Neutrophil (primary cell): ENCODE measurements around the genes SPON1 and CALCA.

- PRO-cap = no peak
These were observed 96.9 kb downstream of the TEAD1 start for GRCh38 chr11:12770833-12771765.

- PRO-cap = no peak
These were observed 109.6 kb downstream of the TEAD1 start for GRCh38 chr11:12783385-12784573.

DNA sequence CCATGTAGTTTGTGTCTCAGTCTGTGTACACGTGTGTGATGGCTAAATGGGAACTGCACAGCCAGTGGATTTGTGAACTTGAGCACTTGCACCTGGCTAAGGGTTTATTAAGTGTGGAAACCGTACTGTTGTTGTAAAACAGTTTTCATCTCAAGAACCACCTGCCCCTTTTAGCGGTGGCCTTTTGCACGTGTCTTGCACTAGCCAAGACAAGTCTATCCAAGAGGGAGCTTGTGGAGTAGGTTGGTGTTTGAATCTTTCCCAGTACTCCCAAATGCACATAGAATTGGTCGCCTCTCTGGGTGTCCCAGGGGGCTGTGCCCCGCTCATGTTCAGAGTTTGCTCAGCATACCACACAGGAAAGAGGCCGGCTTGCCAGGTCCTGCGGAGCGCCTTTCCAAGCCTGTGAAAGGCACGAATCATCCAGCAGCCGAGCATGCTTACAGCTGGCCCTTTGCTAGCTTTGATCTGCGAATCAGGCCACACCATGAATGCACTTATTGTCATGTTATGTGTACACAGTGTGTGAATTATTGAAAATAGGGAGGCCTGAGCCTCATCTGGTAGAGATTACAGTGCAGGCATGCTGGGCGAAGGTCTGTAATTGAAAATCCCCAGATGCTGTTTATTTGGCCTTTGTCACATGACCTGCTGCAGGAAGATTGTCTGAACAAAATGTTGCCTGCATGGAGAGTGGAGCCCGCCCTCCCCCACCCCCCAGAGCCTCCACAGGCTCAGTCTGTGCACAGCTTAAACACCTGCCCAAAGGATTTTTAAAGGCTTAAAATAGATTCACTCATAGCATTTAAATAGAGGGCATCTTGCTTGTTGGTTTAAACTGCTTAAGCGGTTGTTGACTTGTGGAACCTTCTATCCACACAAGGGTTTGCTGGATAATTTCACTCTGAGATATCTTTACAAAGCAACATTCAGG, 163.3 kb upstream of the RASSF10 start:
- PRO-cap = no peak

GRCh38 chr11:13667259-13667660, 1.2 kb upstream of the FAR1 start:
- PRO-cap = no peak

DNA sequence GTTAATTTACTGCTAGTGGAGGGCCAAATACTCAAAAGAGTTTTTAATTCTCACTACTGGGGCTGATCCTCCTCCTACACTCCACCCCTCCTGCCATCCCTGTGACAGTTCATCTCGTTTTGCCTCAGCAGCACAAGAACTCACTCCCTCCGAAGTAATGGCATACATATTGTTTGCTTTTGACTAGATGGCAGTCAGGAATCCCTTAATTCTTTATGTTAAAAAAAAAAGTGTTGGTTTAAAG, 1.1 kb downstream of the FAR1 start:
- PRO-cap = no peak

DNA sequence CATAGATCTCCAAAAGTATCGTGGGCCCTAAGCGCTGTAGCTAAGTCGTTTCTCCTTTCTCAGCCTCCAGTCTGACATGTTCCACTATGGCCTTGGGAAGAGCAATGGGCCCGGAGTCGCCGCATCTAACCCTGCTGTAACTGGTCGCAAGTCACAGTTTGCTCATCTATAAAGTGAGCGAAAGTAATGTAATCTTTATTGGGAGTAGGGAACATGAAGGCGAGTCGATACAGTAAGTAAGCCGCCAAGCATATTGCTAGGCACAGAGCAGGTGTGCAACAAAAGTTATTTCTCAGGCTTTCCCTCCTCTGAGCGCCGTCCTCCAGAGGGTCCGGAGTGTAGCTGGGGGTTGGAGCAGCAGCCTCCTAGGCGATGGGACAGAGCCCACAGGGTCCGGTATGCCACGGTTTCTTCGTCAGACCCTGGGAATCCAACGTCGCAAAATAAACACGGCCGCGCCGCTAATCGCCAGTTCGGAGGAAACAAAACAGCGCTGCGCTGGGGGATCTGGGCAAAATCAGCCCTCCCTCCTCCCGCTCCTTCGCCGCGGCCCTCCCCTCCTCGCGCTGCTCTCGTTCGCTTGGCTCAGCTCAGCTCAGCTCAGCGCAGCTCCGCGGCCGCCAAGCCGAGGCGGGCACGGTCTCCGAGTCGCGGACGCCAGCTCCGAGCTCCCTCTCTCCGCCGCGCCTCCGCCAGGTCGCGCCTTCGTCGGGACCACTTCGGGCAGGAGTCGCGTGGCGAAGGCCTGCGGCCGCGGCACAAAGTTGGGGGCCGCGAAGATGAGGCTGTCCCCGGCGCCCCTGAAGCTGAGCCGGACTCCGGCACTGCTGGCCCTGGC, at the start of gene SPON1:
SPON1 (plus strand) TSS at position 598 of the 838 bp plus-strand sequence.
- PRO-cap = no peak

GRCh38 chr11:14026869-14027307, 64.4 kb downstream of the SPON1 start:
- PRO-cap = no peak

GRCh38 chr11:14422240-14422880, 63.4 kb upstream of the RRAS2 start:
- PRO-cap = no peak

- PRO-cap = no peak
These were observed 58.2 kb upstream of the PSMA1 start for GRCh38 chr11:14578325-14578939.

- PRO-cap = no peak
These were observed 9.6 kb upstream of the PDE3B start for GRCh38 chr11:14634035-14634368.

DNA sequence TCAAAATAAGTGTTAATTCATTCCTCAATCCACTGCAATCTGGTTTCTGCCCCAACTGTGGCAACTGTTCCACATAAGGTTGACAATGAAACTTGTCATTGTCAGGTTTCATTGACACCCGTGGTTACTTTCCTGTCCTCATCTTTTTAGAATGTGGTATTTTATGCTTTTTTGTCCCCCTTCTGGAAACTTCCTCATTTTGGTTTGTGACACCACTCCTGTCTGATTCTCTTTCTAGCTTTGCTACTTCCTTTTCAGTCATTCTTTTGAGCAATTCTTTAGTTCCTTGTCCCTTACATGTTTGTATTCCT, 7.5 kb upstream of the PDE3B start:
- PRO-cap = no peak

DNA sequence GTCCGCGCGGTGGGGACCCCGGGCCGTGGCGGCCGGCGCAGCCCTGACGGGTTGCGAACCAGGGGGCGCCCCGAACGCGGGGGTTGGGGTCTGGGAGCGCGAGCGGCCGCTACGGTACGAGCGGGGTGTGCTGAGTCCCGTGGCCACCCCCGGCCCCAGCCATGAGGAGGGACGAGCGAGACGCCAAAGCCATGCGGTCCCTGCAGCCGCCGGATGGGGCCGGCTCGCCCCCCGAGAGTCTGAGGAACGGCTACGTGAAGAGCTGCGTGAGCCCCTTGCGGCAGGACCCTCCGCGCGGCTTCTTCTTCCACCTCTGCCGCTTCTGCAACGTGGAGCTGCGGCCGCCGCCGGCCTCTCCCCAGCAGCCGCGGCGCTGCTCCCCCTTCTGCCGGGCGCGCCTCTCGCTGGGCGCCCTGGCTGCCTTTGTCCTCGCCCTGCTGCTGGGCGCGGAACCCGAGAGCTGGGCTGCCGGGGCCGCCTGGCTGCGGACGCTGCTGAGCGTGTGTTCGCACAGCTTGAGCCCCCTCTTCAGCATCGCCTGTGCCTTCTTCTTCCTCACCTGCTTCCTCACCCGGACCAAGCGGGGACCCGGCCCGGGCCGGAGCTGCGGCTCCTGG, 419 bp downstream of the PDE3B start:
- PRO-cap = no peak

- PRO-cap = no peak
These were observed 123.3 kb downstream of the CYP2R1 start for GRCh38 chr11:14768606-14769350.

GRCh38 chr11:14905184-14906365, 13.5 kb upstream of the CYP2R1 start:
- PRO-cap = no peak

- PRO-cap = no peak
These were observed at the start of gene CALCA for GRCh38 chr11:14972044-14972912. Gene CALCA (minus strand): TSS chr11:14972351.

DNA sequence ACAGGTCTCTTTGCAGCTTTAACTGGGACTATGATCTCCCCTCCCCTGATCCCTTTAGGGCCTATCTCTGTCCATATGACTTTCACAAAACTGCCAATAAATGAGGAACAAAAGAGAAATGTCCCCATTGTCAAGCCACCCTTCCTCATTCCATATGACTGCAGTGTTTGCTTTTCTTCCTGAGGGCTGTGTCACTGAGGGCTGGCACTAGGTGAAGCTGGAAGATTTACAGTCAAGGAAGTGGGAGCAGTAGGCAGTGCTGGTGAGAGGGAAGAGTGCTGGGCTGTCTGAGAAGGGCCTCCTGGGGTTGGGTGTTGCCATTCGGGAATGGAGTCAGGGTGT, 30.8 kb downstream of the INSC start:
- PRO-cap = no peak

DNA sequence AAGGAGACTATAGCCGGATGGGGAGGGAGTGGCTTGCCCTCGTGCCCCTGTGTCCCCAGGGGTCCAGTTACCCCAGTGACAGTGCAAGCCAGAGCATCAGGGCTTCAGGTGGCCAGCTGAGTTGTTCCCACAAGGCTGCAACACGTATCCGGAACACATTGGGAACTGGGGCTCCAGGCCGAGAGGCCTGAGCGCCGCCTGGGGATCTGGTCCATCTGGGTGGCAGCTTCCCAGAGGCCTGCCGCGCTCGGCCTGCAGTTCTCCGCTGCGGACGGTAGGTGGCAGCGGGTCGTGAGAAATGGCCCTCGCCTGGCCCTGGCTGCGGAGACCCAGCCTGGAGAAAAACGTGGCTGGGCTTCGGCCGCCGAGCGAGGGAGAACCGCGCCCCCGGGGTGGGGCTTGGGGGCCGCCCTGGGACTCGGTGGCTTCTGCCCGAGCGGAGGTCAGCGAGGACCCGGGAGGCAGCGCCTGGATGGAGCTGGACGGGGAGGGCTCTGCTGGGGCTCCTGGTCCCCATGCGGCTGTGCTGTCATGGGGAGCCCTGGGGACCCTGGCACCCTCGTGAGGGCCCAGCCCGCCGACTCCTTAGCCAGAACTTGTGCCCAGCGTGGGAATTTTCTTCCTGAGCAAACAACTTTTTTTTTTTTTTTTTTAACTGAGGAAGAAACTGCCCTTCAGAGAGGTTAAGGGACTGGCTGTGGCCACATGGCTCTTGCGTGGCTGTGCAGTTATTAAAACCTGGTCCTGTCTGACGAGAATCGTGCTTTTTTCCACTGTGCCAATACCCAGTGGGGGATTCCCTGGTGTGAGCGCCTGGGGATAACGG, 535.4 kb downstream of the INSC start:
- PRO-cap = no peak

DNA sequence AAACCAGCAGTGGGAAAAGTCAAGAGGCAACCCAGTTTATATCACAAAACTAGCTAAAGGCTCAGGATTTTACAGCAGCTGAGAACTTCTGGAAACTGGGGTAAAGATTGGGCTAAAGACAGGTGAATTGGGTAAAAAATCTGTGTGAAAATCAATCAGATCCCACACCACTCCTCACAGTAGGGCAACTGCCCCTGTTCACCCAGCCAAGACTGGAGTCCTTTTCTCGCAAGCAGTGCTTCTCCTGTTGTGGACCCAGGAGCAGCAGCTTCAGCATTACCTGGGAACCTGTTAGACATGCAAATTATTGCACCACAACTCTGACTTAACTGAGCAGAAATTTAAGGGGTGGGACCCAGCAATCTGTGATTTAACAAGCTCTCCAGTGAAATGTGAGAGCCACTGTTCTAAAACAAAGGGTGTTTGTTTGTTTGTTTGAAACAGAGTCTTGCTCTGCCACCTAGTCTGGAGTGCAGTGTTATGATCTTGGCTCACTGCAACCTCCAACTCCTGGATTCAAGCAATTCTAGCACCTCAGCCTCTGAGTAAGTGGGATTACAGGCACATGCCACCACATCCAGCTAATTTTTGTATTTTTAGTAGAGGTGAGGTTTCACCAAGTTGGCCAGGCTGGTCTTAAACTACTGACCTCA, 591.4 kb downstream of the SOX6 start:
- PRO-cap = no peak

DNA sequence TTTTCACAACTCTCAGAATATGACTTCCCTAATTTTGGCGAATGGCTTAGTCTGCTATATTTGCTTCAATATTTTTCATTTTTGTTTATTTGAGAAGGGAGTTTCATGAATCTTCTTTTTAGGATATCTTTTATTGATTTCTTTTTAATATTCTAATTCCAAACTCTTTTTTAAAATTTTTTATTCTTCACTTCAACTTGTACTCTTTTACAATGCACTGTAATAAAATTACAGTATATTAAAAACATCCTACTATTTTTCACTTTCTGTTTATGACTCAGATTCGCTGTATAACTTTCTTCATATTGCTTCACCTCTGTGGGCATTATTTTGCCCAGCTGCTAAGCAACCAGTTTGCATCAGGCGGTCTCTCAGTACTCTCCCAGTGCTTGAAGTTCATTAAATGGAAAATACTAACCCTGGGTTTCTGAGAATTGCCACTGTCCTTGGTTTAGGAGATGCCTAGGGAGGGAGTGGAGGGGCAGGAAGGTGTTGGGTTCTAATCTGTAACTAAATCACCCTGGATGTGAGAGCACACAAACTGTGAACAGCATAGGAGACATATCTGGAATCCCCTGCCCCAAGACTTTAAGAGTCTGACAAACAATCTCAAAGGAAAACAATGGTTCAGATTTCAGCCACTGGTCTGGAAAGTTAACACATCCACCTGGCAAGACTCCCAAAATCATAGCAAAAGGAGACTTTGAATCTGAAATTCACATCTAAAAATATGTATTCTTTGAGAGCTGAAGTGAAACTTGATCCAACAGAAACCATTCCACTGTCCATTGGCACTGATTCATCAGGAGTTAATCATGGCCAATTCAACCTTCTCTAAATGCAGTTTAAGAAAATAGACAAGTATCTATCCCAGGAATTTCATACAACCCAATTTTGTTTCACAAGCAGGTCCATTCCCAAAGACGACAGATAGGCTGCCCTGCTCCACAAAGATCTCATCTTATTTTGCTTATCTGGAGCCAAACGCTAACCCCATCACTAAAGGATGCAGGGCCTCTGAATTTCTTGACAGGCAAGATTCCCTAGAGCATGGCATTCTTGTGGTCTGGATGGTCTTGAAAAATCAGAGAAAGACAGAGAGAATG, 540.0 kb downstream of the SOX6 start:
- PRO-cap = no peak

DNA sequence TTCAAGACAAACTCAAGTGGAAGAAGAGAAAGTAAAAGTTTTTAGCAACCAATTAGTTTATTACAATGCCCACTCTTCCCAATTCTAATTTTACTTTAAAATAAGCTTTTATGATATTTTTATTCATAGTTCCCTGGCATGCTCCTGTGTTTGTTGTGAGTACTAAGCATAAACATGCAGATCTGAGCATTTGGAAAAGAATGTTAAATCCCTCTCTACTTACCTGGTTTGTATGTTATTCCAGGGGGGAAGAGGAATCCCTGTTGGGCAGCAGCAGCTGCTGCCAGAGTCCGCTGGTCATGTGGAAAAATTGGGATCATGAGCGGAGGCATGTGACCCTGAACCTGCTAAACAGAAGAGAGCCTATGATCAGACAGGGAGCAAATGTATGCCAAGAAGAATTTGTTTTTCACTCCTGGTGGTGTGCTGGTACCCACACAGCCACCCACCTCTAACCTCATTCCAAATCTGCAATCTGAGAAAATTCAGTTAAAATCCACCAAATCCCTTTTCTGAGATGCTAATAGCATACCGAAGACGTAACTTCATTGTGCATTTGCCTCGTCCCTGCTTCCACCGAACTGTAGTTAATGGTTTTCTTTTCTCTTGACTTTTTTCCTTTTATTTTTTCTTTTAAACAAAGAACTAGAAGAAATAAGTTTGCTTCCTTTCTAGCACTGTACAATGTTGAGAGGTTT, 244.6 kb downstream of the SOX6 start:
- PRO-cap = no peak